Hepatocyte (in vitro differentiated cells and primary cell): Measurements from ENCODE around the genes TXNDC5, BLOC1S5 and EEF1E1.

DNA sequence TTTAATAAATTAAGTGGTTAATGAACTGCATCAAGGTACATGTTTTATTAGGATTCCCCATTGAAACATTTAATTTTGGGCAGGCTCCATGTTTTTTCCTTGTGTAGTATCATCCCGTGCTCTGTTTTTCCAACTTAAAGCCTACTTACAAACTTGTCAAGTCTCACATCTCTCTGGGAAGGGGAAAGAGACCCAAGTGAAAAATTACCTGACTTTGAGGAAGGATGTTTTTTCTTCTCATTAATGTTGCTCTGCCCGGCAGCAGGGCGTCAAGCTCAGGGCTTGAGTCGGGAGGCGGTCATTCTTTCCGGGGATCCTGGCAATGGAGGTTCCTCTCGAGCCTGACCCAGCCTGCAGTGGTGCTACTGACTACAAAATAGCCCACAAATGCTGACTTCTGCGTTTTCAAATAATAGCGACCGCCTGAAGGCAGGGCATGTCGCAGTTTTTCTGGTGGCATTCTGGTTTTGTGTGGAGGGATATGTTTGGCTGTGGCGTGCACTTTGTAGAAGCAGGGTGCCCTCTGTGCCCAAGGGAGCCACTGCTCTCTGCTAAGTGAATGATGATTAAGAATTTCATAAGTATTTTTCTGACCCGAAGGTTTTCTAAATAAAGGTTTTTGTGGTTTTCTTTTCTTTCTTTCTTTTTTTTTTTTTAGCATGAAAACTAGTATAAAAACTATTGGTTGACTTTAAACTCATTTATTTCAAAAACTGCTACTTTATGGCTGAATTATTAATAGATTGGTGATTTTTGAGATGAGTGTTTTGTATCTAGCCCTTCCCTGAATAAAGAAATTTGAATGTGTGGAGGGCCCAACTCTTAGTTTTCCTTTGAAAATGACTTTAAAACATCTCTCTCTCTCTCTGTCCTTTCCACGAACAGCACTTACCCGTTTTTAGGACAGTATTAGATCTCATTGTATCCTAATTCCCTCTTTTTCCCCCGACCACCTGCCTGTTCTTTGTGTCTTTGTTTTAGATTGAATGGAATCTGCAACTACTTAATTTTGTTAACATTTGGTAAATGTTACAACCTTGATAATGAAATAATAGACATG lies 2.7 kb downstream of the DSP start:
- RAMPAGE, long total RNA, result no peak
- RRBS, result 7% methylated on average over 5 of the region's 16 CpGs

GRCh38 chr6:7568970-7569634 lies 20.9 kb upstream of the SNRNP48 start:
- RAMPAGE, long total RNA, result no peak
- RRBS, result no CpG with 5 or more reads among the region's 19 CpGs

DNA sequence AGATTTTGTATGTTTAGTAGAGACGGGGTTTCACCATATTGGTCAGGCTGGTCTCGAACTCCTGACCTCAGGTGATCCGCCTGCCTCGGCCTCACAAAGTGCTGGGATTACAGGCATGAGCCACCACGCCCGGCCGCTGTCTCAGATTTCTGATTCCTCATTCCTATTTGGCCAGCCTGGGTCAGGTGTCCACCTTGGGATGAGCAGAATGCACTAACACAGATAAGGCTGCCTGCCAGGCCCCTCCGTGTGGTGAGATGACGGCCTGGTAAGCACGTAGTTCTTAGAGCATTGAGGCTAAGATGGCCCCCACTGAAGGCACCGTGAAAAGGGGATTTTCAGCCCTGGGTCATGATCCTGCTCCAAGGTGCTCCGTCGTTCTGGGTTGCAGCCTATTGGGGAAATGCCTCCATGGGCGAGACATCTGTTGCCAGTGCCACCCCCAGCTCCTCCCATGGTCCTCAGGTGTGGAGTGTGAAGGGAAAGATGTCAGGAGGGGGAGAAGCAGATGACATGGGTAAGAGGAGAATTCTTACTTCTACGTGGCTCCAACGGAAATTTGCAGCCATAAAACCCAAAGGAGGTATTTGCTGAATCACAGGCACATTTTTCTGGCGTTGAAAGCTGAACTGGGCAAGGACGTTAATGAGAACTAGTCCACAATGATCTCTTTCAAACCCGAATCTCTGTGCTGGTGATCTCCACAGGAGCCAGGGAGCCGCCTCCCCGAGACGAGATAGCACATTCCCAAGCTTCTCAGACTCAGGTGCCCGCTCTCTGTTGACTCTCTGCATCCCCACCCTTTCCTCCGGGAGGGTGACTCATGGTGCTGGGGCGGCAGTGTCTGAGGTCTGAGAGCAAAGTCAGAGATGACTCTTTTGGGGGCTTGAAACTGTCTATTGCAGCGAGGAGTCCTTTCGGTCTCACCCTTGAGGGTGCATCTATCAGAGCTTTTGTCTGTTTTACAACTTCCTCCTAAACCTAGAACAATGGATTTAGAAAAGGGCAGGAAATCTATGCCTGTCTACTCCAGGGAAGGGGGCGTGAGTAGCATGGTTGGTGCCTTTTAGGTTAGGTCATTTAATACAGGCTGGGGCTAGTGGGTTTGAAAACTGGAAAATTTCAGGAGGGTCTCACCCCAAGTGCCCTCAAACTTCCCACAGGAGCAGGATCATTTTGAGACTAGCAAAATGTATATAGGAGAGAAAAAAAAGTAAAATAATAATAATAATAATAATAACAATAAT lies 33.9 kb upstream of the BMP6 start:
- RAMPAGE, long total RNA, result no peak
- RRBS, result no CpG with 5 or more reads among the region's 28 CpGs

GRCh38 chr6:7727662-7727924 lies 1.7 kb downstream of the BMP6 start:
- RAMPAGE, long total RNA, result no peak
- RRBS, result no CpG with 5 or more reads among the region's 33 CpGs

DNA sequence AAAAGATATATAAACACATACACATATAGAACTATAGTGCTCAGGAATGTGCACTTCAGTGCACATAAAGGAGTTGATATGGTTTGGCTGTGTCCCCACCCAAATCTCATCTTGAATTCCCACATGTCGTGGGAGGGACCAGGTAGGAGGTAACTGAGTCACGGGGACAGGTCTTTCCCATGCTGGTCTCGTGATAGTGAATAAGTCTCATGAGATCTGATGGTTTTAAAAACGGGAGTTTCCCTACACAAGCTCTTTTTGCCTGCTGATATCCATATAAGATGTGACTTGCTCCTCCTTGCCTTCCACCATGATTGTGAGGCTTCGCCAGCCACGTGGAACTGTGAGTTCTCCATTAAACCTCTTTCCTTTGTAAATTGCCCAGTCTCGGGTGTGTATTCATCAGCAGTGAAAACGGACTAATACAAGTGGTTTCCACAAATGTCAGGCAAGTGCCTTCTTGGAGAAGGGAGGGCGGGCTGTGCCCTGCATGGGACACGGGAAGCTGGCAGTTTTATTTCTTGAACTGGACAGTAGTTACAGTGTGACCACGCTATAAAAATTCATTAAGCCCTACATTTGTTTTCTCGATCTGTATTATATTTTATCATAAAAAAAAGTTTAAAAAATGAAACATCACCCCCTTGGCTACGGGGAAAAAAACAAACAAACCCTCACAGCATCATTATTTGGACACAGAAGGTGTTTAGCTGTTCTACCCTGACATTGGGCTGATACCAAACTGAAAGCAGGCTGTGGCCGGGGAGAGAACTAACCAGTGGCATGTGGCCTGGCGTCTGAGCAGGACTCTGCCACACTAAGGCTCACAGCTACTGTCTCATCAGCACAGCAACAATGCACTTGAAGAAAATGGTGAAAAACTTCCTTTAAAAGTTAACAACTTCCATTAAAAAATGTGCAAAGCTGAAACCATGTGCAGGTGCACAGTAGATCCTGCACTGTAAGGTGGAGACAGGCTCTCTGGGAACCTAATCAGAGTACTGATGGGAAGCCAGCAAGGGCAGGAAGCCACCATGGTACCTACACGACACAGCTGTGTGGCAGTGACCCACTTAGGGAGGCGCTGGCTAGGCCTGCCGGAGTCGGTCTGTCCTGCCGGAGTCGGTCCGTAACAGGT lies 17.8 kb downstream of the TXNDC5 start:
- RAMPAGE, long total RNA, result no peak
- RRBS, result no CpG with 5 or more reads among the region's 22 CpGs

DNA sequence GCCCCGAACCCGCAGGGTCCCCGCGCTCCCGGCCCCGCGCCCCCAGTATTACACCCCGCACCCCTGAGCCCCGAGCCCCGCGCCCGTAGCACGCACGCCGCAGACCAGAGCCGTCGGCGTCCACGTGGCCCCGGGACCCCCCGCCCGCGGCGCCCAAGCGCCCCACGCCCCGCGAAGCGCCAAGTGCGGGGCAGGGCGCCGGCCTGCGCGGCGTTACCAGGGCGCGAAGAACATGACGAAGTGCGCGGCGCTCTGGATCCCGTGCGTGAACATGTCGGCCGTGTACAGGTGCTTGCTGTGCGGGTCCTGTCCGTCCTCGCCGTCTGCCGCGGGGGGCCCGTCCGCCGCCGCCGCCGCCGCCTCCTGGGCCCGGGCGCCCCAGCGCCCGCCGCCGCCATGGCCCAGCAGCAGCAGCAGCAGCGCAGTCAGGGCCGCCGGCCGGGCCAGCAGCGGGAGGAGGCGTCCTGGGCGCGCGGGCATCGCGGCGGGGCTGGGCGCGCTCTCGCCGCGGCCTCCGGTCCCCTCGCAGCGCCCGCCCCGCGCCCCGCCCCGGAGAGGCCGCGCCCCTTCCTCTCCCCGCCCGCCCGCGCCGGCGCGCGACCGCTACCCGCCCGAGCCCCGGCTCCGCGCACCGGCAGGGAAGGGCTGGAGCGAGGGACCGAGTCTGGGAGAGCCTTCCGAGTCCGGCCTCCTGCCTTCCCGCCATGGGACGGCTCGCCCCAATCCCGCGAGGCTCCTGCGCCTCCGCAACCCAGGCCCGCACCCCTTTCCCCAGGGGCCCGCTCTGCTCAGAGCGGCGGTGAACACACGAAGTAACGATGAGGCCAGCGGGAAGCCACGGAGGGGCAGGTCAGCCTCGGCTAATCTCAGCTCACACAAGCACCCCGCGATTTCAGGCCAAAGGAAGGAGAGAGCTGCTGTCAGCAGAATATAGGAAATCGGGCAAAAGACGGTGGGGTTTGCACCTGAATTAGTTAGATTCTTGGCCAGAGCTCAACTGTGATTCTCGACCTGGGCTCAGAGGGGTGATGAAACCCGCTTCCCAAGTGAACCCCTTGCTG lies at the start of gene TXNDC5:
Gene TXNDC5 (minus strand): TSS at position 492 of the 1,061 bp plus-strand sequence.
- RAMPAGE, long total RNA, result no peak
- RRBS, result 1% methylated on average over 64 of the region's 132 CpGs

GRCh38 chr6:8063660-8064856 lies at the start of gene BLOC1S5:
Gene BLOC1S5 (minus strand): TSS chr6:8064389.
- RAMPAGE, long total RNA, result start-site peak on the minus strand at chr6:8064358-8064399, 187 and 56 reads in 2 replicates
- RRBS, result 2% methylated on average over 8 of the region's 66 CpGs

GRCh38 chr6:8101710-8102875 lies at the start of gene EEF1E1:
Gene EEF1E1 (minus strand): TSS chr6:8102548.
- RAMPAGE, long total RNA, result start-site peak on the minus strand at chr6:8102530-8102625, 101 and 243 reads in 2 replicates
- RRBS, result 8% methylated on average over 7 of the region's 55 CpGs

- RAMPAGE, long total RNA, result no peak
- RRBS, result no CpG with 5 or more reads among the region's 6 CpGs
These were observed 62.7 kb upstream of the EEF1E1 start for GRCh38 chr6:8165118-8165317.

DNA sequence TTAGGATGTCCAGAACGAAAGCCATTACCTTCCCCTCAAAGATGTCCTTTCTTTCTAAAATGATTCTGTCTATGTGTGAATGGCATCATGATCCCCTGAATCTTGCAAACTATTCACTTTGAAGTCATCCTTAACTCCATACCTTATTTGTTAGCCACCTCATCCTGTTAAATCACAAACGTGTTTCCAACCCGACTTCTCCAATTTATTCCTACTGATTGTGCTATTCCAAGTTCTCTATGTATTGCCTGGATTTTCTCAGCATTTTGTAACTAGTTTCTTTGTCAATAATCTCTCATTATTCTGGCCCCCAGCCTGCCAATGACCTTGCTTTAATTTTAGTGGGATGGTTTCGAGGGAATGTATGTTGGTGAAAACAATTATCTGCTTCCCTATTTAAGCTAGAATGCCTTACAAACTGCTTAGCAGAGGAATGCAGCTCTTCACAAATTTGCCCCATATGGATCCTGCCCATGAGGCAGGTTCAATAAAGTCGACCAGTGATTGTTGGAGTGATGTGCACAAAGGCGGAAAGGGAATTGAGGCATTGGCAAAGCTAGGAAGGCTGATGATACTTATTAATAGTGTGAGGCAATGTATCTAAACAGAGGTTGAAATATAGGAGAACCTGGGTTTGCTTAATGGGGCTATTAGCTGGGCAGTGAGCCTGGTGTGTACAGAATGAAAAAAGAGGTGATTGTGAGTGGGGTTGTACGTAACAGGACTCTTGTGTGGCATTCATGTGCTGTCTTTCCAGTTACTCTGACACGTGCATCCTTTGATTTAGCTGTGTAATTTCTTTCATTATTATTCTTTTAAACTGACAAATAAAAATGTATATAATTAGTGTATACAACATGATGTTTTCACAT lies 220.1 kb upstream of the SLC35B3 start:
- RAMPAGE, long total RNA, result no peak
- RRBS, result no CpG with 5 or more reads among the region's 8 CpGs

GRCh38 chr6:9385474-9385673 lies 950.0 kb upstream of the SLC35B3 start:
- RAMPAGE, long total RNA, result no peak

DNA sequence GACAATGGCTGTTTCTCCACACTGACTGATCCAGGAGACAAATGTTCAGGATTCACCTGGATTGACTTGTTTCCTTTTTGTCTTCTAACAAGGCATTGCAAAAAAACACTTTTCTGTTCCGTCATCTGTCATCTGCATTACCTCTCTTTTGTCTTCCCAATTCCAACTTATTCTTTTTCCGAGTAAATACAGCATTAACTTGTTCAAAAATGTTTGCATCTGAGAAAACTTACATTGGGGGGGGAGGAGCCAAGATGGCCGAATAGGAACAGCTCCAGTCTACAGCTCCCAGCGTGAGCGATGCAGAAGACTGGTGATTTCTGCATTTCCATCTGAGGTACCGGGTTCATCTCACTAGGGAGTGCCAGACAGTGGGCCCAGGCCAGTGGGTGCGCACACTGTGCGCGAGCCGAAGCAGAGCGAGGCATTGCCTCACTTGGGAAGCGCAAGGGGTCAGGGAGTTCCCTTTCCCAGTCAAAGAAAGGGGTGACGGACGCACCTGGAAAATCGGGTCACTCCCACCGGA lies 604.3 kb downstream of the TFAP2A start:
- RAMPAGE, long total RNA, result no peak
- RRBS, result no CpG with 5 or more reads among the region's 16 CpGs

GRCh38 chr6:9811038-9811436 lies 603.8 kb downstream of the TFAP2A start:
- RAMPAGE, long total RNA, result no peak
- RRBS, result no CpG with 5 or more reads among the region's 19 CpGs

GRCh38 chr6:10205842-10206221 lies 209.0 kb downstream of the TFAP2A start:
- RAMPAGE, long total RNA, result no peak
- RRBS, result no CpG with 5 or more reads among the region's 4 CpGs

- RAMPAGE, long total RNA, result no peak
- RRBS, result no CpG with 5 or more reads among the region's 6 CpGs
These were observed 59.7 kb downstream of the TFAP2A start for GRCh38 chr6:10355095-10355584.

- RAMPAGE, long total RNA, result no peak
- RRBS, result no CpG with 5 or more reads among the region's 9 CpGs
These were observed 14.5 kb downstream of the TFAP2A start for GRCh38 chr6:10400222-10400948.

DNA sequence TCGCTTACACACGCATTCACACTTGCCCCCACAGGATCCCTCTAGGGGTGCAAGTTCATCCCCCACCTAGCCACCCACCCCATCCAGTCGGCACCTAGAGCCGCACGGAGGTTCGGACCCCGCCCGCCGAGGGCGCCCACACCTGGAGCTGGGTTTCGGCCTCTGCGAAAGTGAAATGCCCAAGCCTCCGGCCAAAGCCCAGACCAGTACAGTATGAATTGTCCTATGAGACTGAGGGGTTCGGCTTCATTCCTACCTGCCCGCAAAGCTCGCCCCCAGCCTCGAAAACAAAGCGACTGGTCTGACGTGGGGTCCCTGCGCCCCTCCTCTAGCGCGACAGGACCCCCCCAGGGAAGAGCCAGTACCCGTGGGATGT lies 1.6 kb downstream of the TFAP2A start:
- RAMPAGE, long total RNA, result no peak
- RRBS, result no CpG with 5 or more reads among the region's 23 CpGs

GRCh38 chr6:10520439-10520787 lies 738 bp upstream of the GCNT2 start:
- RAMPAGE, long total RNA, result no peak
- RRBS, result no CpG with 5 or more reads among the region's 3 CpGs

- RAMPAGE, long total RNA, result no peak
- RRBS, result no CpG with 5 or more reads among the region's 6 CpGs
These were observed 14.4 kb downstream of the NEDD9 start for GRCh38 chr6:11217981-11218601.

DNA sequence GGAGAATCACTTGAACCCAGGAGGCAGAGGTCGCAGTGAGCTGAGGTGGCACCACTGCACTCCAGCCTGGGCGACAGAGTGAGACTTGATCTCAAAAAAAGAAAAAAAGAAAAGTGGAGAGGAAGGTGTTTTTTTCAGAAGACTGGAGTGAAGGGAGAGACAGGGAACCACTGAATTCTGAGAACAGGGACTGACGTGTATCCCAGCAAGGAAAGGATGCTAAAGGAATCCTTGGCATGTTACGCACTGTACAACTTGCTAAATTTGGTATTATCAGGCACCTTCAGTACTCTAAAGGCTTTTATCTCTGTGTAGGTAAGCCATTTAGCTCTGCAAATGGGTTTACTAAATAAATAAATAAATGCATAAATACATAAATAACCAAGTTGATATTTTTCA lies 4.0 kb downstream of the NEDD9 start:
- RAMPAGE, long total RNA, result no peak
- RRBS, result no CpG with 5 or more reads among the region's 4 CpGs